ENCODE data around the genes FANCG, RUSC2, TPM2, FAM221B and GLIPR2.

DNA sequence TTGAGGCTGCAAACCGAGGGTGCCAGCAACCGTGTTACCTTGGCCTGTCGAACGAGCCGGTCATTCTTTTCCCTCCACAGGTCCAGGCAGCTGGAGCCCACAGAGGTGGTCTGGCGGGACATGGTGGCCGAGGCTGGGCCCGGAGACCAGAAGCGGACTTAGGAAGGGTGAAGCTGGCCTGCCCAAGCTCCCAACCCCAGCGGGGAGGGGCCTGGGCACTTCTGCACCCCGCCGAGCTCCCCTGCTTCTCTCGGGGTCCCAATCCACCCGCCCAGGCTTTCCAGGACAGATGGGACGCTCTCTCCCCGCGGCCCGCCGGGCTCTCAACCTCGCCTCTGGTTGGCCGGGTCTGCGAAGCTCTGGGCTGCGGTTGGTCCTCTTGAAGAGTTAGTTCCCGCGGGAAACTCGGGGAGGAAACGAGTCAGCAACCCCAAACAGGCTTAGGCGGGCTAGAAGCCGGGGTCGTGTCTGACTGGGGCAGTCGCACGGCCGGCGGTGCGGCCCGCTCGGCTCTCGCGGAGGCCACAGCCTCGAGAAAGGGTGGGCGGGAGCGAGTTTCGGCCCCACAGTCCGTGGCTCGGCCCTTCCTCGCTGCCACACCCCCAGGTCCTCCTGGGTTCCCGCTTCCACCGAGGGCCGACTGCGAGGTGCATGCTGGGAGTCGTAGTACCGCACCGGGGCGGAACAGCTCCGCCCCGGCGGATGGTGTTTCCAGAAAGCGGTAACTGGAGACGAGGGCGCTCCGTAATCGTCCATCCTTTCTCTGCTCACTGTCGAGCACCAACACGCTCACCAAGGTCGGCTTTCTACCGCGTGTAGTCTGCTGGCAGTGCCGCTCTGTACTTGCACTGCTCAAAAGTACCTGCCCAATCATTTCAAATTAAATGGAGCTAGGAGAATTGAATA lies at the start of gene FANCG:
Gene FANCG (minus strand): TSS at position 540 of the 906 bp plus-strand sequence.
- PRO-cap: unidirectional peak, minus-strand start at position 315 of the sequence; bidirectional peak, plus-strand start at position 714 of the sequence, minus-strand start at position 622 of the sequence

- PRO-cap: bidirectional peak, plus-strand start at chr9:35115069, minus-strand start at chr9:35115010; unidirectional peak, minus-strand start at chr9:35115273
These were observed 674 bp downstream of the ATOSB start for GRCh38 chr9:35114775-35115600.

GRCh38 chr9:35489326-35490427 lies at the start of gene RUSC2:
Gene RUSC2 (plus strand): TSS chr9:35490111.
- PRO-cap: bidirectional peak, plus-strand start at chr9:35490111, minus-strand start at chr9:35489924

- PRO-cap: no peak
These were observed 14.7 kb downstream of the SIT1 start for GRCh38 chr9:35635928-35636578.

DNA sequence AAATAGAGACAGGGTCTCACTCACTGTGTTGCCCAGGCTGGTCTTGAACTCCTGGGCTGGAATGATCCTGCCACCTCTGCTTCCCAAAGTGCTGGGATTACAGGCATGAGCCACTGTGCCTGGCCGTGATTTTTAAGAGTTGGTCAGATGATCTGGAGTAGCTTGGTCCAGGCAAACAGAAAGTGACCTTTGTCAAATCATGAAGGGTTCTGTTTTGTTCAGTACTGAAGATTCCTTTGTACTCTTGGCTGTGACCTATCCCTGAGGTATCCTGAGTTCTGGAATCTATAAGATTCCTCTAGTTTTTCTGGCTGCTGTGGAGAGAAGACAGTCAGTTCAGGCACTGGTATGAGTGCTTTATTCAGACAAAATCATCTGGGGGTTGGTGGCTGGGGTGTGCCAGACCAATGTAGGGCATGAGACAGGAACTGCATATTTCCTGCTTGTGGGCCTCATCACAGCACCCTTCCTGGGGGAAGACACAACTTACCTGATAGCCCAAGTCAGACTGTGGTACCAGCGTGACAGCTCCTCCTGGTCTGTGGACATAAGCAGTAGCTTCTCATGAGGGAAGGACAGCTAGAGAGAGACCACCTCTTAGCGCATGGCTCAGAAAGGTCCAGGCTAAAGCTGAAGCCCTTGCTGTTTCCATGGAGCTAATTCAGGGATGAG lies 3.2 kb downstream of the ARHGEF39 start:
- PRO-cap: no peak

GRCh38 chr9:35675745-35676550 lies 2.2 kb downstream of the CA9 start:
- PRO-cap: bidirectional peak, plus-strand start at chr9:35676082, minus-strand start at chr9:35675905

DNA sequence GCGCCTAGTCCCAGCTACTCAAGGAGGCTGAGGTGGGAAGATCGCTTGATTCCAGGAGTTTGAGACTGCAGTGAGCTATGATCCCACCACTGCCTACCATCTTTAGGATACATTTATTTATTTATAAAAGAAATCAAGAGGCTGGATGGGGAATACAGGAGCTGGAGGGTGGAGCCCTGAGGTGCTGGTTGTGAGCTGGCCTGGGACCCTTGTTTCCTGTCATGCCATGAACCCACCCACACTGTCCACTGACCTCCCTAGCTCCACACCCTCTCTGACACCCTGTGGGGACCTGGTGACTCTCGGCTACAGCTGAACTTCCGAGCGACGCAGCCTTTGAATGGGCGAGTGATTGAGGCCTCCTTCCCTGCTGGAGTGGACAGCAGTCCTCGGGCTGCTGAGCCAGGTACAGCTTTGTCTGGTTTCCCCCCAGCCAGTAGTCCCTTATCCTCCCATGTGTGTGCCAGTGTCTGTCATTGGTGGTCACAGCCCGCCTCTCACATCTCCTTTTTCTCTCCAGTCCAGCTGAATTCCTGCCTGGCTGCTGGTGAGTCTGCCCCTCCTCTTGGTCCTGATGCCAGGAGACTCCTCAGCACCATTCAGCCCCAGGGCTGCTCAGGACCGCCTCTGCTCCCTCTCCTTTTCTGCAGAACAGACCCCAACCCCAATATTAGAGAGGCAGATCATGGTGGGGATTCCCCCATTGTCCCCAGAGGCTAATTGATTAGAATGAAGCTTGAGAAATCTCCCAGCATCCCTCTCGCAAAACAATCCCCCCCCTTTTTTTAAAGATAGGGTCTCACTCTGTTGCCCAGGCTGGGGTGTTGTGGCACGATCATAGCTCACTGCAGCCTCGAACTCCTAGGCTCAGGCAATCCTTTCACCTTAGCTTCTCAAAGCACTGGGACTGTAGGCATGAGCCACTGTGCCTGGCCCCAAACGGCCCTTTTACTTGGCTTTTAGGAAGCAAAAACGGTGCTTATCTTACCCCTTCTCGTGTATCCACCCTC lies 6.2 kb downstream of the CA9 start:
- PRO-cap: no peak

- PRO-cap: no peak
These were observed 7.1 kb downstream of the CA9 start for GRCh38 chr9:35680613-35681501.

DNA sequence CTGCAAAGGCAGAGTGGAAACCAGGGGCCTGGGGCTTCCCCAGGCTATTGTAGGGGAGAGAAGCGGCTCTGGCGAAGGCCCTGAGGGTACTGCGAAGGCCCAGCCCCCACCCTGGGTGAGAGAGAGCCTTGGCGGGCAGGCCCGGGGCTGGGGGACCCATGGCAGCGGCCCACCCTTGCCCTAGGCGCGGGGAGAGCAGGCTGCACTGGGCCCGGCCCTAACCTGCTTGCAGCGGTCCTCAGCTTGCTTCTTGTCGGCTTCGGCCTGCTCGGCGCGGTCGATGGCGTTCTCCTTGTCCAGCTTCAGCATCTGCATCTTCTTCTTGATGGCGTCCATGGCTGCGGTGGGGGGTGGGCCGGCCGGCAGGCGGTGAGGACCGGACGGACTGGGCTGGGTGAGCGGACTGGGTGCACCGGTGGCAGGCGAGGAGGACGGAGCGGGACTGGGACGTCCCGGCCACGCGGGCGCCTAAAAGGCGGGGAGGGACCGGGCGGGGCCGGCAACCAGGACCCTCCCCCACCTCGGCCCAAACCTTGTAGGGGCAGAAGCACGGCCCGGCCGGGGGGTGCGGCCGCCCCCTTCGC lies at the start of gene TPM2:
Gene TPM2 (minus strand): TSS at position 444 of the 584 bp plus-strand sequence.
- PRO-cap: bidirectional peak, plus-strand start outside the sequence, minus-strand start at position 444 of the sequence

DNA sequence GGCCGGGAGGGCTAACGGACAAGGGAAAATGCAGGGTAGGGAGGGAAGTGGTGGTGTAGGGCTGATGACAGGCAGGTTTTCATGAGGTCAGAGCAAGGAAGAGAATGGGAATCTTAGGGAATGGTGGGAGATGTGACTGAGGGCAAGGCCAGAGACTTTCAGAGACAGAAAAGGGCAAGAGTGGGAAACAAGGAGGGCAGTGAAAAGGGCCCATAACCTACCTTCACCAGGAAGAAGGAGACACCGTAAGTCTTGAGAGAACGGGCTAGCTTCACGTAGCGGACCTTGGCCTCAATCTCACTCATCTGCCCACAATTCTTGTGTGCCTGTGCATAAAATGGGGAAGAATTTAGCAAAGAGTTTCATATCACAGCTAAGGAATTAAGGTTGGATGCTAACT lies 10.1 kb downstream of the TLN1 start:
- PRO-cap: no peak

DNA sequence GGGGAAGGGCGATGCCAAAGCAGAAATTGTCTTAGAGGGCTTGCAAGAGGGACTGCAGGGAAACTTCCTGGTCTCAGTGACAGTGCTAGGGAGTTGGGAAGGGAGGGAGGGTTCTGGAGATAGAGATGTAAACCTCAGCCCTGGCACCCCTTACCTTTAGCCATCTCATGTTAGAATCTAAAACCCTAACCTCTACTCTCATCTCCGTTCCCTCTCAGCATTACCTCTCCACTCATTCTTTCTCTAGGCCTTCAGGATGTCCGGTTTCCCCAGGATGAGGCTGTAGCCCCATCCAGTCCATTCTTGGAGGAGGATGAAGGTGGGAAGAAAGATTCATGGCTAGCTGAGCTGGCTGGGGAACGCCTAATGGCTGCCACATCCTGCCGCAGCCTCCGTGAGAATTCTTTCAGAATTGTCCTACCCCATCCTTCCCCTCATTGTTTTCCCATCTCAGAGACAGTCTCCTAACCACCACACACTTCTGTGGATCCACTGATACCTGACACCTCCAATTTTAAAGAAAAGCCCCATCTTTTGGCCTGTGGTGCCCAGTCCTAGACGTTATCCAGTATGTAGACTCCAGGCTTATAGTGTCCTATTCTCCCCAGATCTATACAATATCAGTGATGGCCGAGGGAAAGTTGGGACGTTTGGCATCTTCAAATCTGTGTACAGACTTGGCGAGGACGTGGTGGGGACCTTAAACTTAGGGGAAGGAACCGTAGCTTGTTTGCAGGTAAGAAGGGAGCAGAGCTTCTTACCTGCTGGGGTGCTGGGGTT lies 2.1 kb downstream of the RGP1 start:
- PRO-cap: no peak

DNA sequence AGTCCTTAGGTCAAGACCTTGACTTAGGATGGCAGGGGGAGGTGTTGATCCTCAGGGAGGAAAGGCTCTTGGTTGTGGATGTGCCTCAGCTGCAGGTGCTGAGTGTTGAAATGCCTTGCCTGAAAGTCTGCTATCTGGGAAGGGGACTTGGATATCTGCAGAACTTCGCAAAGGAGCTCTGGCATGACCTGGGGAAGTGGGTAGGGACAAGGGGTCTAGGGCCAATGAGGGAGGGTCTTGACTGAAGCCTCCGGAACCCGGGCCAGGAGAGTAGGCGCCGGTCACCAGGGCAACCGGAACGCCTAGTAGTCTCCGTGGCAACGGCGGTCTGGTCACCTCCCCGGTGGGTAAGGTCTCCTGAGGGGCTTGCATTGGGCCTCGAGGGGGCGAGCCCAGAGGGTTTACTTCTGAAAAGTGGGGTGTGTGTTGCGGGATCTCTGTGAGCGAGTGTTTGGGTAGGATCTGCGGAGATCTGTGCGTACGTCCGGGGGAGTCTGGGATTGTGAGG lies at the start of gene FAM221B:
Gene FAM221B (minus strand): TSS at position 243 of the 508 bp plus-strand sequence.
- PRO-cap: no peak

DNA sequence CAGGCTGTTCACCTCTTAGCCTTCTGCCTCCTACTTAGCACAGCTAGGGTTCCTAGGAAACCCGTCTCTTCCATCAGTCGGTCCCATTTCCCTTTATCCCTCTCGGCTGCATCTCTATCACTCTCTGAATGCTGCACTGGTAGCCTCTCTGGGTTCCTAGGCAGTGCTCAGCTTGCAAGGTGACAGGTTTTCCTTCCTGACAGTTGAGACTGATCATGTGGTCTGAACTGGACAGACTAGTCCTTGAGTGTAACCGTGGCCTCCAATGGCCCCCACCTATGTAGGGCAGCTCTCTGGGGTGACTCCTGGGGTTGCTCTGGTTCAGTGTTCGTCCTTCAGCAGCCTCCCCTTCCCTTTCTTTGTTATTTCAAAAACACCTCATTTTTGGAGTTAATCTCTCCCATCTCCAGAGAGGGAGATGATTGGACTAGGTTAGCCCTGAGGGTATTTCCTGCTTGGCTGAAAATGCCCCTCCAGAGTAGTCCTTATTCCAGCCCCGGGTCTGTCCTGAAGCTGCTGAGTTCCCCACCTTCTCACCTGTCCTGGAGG lies 3.8 kb downstream of the TMEM8B start:
- PRO-cap: no peak

DNA sequence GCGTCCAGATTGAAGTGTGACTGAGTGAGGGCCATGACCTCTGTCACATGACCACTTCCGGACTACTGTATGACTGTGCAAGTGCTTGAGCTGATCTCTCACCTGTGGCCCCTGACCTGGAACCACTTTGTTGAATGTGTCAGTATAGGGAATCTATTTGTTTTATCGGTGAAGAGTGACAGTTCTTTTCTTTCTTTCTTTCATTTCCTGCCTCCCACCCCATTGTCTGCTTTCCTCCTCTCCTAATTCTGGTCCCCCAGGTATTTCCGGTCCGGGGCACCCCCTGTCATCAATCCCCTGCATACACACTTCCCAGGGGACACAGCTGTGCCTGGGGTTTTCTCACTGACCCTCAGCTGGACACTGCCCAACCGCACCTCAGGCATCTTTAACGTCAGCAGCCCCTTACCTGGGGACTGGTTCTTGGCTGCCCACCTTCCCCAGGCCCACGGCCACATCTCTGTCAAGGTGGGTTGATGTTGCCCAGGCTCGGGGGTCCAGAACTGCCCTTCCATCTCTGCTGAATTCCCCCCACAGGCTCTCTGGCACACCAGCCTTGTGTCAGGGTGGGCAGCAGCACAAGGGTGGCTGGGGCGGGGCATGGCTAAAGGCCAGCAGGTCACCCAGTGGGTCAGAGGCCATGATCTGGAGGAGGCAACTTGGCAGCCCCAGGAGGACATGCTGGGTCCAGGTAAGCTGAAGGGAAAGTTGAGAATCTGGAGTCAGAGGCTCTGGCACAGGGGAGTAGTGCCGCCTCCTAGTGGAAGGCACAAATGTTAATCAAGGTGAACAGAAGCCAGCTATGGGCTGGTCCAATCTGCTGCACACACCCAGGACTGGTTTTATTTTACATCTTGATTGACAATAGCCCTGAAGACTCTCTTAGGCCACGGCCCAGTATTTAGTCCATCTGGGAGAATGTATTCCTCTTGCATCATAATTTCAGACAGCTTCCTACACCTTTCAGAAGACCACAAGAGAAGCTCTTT lies 6.0 kb downstream of the TMEM8B start:
- PRO-cap: no peak

GRCh38 chr9:35906798-35907551 lies 973 bp downstream of the HRCT1 start:
- PRO-cap: bidirectional peak, plus-strand start at chr9:35907226, minus-strand start at chr9:35907000

DNA sequence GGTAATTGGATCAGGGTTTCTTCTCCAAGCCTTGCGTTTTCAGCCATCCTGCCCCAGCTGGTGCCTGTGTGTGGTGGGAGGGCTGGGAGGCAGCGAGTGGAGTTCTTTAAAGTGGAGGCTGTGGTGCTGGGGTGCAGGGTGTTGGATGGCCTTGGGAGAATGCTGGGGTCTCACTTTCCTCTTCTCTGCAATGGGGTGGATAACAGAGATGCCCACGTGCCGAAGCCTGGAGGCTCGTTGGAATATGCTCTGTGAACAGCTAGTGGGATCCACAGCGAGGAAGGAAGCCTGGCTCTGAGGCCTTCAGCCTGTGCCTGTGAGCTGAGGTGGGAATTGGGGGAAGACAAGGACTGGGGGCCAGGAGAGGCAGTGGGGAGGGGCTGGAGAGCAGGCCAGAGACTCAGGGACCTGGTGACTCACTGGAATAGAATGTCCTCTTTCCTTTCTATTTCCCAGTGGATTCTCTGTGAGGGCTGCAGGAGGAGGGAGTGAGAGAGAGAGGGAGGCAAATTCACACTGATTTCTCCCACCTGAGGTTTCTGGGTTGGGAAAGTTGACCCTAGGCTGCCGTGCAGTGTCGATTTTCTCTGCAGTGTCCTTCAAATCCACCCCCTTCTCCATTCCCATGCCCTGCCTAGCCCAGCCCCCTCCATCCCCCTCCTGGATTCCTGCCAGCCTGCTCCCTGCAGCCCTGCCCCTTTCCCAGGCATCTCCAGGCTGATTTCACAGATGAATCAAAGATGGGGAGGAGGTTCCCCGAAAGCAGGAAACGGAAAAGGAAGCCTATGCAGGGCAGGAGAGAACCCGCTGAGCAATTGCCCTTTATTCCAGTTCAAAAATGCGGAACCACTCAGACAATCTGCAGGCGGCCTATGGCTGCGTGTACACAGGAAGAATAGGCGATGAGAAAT lies 1.5 kb upstream of the SPAAR start:
- PRO-cap: bidirectional peak, plus-strand start at position 458 of the sequence, minus-strand start at position 421 of the sequence; bidirectional peak, plus-strand start at position 830 of the sequence, minus-strand start at position 599 of the sequence

- PRO-cap: no peak
These were observed 10.0 kb downstream of the SPAAR start for GRCh38 chr9:35919108-35919887.

- PRO-cap: no peak
These were observed 48.9 kb upstream of the GLIPR2 start for GRCh38 chr9:36087683-36088056.

DNA sequence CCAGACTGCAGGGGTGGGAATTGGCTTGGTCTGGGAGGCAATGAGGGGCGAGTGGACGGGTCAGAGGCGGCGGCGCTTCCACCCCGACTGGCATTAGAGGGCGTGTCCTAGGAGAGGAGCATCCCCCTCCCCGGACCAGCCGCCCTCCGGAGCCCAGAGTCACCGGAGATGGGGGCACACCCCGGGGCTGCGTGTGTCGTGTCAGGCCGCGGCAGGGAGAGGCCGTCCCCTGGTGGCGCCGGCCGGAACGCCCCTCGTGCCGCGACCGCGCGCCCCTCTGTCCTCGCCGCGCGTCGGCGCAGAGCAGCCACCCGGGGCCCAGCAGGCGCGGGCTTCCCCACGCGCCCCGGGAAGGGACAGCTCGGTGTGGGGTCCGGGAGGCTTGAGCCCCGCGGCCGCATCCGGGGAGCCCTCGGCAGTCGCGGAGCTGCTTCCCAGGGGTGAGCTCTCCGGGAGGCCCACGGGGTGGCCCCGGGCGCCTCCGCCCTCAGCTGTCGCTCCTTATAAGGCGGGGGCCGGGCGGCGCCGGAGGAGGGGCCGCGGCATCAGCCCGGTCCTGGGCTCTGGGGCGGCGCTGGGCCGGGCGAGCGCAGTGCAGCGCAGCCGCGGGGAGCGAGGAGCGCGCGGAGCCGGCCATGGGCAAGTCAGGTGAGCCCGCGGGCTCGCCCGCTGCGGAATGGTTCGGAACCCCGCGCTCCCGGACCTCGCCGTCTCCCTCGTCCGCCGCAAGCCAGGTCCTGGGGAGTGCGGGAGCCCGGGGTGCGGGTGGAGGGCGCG lies at the start of gene GLIPR2:
Gene GLIPR2 (plus strand): TSS at position 590 of the 777 bp plus-strand sequence.
- PRO-cap: bidirectional peak, plus-strand start at position 602 of the sequence, minus-strand start at position 421 of the sequence

DNA sequence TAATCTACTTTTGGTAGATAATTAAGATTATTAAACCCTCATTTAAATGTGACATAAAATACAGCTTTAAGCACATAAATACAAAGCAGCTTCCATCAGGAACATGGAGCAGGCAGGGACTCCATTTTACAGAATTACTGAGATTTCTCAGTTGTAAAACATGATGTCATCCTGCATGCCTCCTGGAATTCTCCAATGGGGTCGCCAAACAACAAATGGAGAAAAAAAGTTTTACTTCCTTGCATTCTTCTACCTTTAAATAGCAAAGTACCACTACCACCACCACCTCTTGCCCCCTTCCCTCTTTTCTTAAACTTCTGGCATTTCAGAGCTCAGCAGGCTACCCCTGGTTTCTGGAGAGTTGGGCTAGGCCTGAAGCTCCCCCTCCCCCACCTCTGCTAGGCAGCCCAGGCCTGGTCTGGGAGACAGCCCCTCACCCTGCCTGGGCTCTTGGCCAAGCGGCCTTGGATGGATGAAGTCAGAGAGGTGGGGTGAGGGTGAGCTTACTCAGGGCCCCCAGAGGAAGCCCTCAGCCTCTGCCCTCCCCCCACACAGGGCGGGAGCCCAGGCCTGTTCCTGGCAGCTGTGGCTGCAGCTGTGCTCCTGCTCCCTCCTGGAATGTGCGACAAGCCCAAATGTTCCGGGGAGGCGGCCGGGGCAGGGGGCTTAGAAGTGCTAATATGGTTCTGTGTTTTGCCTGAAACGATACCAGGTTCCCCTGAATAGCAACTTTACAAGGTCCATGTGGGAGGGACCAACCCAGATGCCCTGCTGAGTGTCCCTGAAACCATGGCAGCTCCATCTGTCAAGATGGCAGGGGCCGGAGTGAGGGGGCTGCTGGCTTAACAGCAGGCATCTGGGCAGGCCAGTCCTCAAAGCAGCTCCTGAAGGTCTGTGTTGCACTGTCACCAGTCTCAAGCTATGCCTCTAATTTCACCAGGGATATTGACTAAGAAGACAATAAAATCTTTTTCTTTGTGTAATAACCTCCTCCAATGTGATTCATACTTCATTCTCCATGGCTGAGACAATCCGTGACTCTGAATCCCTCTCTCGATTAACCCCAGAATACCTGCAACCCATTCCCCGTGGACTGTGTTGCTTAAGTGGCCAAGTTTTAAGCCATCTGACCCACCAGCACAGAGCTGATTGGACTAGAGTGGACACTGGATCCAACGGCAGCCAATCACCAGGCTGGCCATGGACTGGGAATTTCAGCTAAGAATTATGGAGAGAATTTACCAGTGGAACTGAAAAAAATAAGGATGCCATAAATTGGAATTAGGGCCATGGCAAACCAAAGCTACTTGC lies 5.8 kb upstream of the CCIN start:
- PRO-cap: no peak

Measured in ileum (tissue), 1 donor.